Right lobe of liver (tissue), 4 donors: ENCODE data around the genes CNTNAP3, FOXD4L6 and FOXD4L4.

- PRO-cap, 4 experiments: peak in 4 of 4 experiments; most common plus-strand start chr9:38048063 (in 2); most common minus-strand start chr9:38048127 (in 4)
- RAMPAGE, long total RNA, 2 experiments: no peak in any of the 2 experiments
Measured at GRCh38 chr9:38047711-38048240, 21.3 kb downstream of the SHB start.

GRCh38 chr9:38620870-38621648 is 663 bp upstream of the ANKRD18A start:
- PRO-cap, 4 experiments: peak in 1 of 4 experiments; most common plus-strand start chr9:38621038 (in 1); most common minus-strand start chr9:38620993 (in 1)
- RAMPAGE, long total RNA, 2 experiments: no peak in any of the 2 experiments

GRCh38 chr9:38949621-38950177 is 229.8 kb upstream of the FAM240B start:
- PRO-cap, 4 experiments: no peak in any of the 4 experiments
- RAMPAGE, long total RNA, 2 experiments: no peak in any of the 2 experiments

GRCh38 chr9:39287934-39288311 is at the start of gene CNTNAP3:
TSS of gene CNTNAP3 (minus strand) at chr9:39288167.
- PRO-cap, 4 experiments: no peak in any of the 4 experiments
- RAMPAGE, long total RNA, 2 experiments: no peak in any of the 2 experiments

DNA sequence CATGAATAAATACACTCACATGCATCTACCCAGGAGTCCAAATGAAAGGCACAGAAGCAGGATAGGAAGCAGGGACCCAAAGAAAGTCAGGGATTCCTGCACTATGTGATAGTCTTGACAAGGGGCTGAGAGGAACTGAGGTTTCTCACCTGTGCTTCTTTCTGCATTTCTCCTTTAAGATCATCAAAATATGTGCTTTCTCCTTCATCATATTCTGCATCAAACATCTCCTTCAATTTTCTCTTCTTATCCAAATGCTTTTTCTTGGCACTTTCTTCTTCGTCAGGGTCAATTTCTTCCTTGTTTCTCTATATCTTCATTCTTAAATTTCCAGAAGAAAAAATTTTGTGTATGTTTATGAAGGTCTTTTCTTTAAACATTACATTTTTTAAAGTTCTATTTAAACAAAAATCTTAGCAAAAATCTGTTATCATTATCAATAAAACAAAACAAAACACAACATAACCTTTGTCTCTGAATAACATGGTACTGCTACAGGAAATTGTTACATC is 550.4 kb downstream of the FOXD4L6 start:
- PRO-cap, 4 experiments: no peak in any of the 4 experiments
- RAMPAGE, long total RNA, 2 experiments: no peak in any of the 2 experiments

DNA sequence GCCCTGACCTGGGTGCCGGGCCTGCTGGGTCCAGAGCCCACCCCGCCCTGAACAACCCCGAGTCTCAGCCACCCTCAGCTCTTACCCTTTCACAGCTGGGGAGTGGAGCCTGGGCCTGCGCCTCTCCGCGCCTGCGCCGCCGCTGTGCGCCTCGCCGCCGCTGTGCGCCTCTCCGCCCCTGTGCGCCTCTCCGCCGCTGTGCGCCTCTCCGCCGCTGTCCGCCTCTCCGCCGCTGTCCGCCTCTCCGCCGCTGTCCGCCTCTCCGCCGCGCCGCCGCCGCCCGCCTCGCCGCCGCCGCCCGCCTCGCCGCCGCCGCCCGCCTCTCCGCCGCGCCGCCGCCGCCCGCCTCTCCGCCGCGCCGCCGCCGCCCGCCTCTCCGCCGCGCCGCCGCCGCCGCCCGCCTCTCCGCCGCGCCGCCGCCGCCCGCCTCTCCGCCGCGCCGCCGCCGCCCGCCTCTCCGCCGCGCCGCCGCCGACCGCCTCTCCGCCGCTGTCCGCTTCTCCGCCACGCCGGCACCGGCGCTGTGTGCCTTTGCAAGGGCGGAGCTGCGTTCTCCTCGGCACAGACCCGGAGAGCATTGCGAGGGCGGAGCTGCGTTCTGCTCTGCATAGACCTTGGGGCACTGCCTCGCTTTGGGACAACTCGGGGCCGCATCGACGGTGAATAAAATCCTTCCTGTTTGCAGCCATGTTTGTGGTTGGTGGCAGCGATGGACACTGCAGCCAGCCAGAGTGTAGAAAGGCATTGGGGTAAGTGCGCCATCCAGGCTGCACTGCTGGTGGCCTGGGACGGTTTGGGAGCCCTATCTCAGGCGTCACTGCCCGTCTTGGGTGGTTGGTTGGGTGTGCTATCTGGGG is 544.2 kb downstream of the FOXD4L6 start:
- PRO-cap, 4 experiments: peak in 1 of 4 experiments; most common plus-strand start position 253 of the sequence (in 1); most common minus-strand start position 180 of the sequence (in 1)
- RAMPAGE, long total RNA, 2 experiments: start-site peak on the plus strand in 1 of 2 experiments, centred at position 633 of the sequence, 7 reads per replicate; start-site peak on the minus strand in 2 of 2 experiments, centred at positions 116 to 122 of the sequence, 14 to 43 reads per replicate

- PRO-cap, 4 experiments: no peak in any of the 4 experiments
- RAMPAGE, long total RNA, 2 experiments: no peak in any of the 2 experiments
Measured at GRCh38 chr9:41128546-41128943, at the start of gene FOXD4L6. TSS of gene FOXD4L6 (minus strand) at chr9:41128681.

GRCh38 chr9:41273724-41274443 is 84.8 kb upstream of the ZNG1F start:
- PRO-cap, 4 experiments: peak in 4 of 4 experiments; most common minus-strand start chr9:41274012 (in 3)
- RAMPAGE, long total RNA, 2 experiments: no peak in any of the 2 experiments

DNA sequence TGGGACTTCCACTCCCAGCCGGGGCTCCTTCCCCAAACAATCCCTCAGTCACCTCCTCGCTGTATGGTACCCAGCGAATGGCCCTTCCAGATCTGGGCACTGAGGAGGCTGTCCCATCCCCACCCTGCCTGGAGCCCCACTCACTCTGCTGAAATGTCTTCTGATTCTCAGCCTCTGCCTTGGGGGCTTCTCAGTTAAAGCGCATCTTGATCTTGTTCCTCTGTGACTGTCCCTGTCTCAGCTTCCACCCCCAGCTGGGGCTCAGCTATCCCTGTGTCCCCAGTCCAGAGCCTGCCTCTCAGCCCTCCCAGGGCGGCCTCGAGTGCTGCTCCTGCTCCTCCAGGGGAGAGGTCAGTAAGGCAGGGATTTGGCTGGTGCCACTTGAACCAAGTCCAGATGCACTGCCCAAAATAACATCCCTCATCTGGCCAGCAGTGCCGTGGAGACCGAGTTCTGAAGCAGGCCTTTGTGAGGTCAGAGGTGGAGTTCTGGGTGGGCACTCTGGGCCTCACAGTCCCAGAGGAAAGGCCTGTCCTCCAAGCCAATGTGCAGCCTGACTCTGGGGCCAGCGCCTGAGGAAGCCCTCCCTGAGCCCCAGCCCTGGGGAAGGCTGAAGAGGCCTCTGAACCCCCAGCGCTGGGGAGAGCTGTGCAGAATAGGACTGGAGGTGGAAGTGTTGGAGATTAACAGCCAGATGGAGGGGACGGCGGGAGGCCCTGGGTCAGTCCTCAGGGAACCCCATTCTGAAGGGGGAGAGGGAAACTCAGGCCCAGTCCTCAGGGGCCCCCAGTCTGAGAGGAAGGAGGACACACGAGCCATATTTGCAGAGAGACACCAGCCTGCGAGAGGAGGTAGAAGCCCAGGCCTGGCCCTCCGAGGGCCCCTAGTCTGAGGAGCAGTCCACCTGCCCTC is 943.7 kb downstream of the SPATA31A6 start:
- PRO-cap, 4 experiments: peak in 3 of 4 experiments; most common plus-strand start position 698 of the sequence (in 3)
- RAMPAGE, long total RNA, 2 experiments: start-site peak on the minus strand in 2 of 2 experiments, centred at positions 283 to 329 of the sequence, 38 to 41 reads per replicate

DNA sequence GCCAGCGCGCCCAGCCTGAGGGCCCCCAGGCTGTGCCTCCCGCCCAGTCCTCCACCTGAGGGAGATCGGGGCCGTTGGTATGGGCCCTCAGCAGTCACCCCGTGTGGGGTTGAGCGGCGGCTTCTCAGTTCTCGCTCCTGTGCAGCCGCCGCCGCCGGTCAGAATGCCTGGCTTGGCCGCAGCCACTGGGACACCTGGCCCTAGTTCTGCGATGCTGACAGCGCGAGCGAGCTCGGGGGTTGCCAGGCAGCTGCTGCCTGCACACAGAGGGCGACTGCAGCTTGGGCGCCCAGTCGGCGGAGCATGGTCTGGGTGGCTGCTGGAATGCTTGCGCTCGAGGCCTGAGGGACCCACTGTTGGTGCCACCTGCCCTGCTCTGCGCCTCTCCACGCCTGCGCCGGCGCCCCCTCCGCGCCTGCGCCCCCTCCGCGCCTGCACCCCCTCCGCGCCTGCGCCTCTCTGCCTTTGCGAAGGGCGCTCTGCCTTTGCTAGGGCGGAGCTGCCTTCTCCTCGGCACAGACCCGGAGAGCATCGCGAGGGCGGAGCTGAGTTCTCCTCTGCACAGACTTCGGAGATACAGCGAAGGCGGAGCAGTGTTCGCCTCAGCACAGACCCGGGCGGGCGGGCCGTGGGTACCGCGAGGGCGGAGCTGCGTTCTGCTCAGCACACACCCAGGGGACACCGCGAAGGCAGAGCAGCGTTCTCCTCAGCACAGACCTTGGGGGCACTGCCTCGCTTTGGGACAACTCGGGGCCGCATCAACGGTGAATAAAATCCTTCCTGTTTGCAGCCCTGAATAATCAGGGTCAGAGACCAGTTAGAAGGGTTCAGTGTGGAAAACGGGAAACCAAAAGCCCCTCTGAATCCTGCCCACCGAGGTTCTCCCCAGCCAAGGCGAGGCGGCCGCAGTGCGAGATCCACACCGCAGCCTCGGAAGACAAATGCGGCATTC is 1648.4 kb downstream of the SPATA31A7 start:
- PRO-cap, 4 experiments: peak in 4 of 4 experiments; most common plus-strand start position 666 of the sequence (in 2); most common minus-strand start position 358 of the sequence (in 2)
- RAMPAGE, long total RNA, 2 experiments: no peak in any of the 2 experiments

- PRO-cap, 4 experiments: no peak in any of the 4 experiments
- RAMPAGE, long total RNA, 2 experiments: no peak in any of the 2 experiments
Measured at GRCh38 chr9:63333052-63333716, 1951.8 kb downstream of the FOXD4L5 start.

GRCh38 chr9:63338075-63339074 is 1946.6 kb downstream of the FOXD4L5 start:
- PRO-cap, 4 experiments: no peak in any of the 4 experiments
- RAMPAGE, long total RNA, 2 experiments: start-site peak on the plus strand in 1 of 2 experiments, at chr9:63338173-63338455 at its widest, 10 reads per replicate

GRCh38 chr9:63399775-63400844 is 1884.9 kb downstream of the FOXD4L5 start:
- PRO-cap, 4 experiments: no peak in any of the 4 experiments
- RAMPAGE, long total RNA, 2 experiments: no peak in any of the 2 experiments

- PRO-cap, 4 experiments: no peak in any of the 4 experiments
- RAMPAGE, long total RNA, 2 experiments: no peak in any of the 2 experiments
Measured at GRCh38 chr9:63813106-63813507, 1471.9 kb downstream of the FOXD4L5 start.

DNA sequence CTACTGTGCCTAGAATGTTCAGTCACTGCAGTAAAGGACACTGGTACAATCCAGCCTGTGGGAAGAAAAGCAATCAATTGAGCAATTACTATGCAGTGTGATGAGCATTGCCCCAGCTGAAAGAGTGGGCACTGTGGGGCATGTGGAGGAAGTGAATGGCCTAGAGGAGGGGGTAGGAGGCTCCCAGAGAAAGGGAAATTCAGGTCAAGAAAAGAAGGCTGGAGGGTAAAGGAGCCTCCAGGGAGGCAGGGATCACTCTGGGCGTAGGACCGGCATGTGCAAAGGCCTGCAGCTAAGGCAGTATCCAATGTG is 651.0 kb downstream of the FOXD4L5 start:
- PRO-cap, 4 experiments: peak in 1 of 4 experiments; most common plus-strand start position 262 of the sequence (in 1)
- RAMPAGE, long total RNA, 2 experiments: no peak in any of the 2 experiments

- PRO-cap, 4 experiments: no peak in any of the 4 experiments
- RAMPAGE, long total RNA, 2 experiments: no peak in any of the 2 experiments
Measured at GRCh38 chr9:65736969-65737358, at the start of gene FOXD4L4. TSS of gene FOXD4L4 (plus strand) at chr9:65737146.

- PRO-cap, 4 experiments: no peak in any of the 4 experiments
- RAMPAGE, long total RNA, 2 experiments: no peak in any of the 2 experiments
Measured at GRCh38 chr9:66942325-66943248, 42.1 kb downstream of the ZNF658 start.

DNA sequence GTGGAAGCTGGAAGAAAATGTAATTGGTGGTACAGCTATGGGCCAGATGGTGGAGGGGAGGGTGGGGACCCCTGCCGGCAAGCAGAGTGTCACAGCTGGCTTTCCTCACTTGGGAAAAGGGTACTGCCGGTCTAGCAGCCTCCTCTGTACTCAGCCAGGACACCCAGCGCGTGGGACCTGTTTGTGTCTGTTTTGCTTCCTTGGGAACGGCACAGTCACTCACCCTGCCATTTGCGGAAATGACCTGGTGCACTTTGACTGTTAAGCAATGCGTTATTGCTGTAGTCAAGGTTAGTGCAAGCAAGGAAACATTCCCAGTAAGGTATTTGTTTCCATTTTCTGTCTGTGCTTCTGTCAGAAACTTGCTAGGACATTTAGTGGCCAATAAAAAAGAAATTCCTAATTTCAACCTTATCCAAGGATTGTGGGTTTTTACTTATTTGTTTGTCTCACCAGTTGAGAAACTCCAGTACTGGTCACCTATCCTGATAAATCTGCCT is 10.0 kb downstream of the TMEM252 start:
- PRO-cap, 4 experiments: peak in 4 of 4 experiments; most common plus-strand start position 291 of the sequence (in 2); most common minus-strand start position 152 of the sequence (in 2)
- RAMPAGE, long total RNA, 2 experiments: no peak in any of the 2 experiments

DNA sequence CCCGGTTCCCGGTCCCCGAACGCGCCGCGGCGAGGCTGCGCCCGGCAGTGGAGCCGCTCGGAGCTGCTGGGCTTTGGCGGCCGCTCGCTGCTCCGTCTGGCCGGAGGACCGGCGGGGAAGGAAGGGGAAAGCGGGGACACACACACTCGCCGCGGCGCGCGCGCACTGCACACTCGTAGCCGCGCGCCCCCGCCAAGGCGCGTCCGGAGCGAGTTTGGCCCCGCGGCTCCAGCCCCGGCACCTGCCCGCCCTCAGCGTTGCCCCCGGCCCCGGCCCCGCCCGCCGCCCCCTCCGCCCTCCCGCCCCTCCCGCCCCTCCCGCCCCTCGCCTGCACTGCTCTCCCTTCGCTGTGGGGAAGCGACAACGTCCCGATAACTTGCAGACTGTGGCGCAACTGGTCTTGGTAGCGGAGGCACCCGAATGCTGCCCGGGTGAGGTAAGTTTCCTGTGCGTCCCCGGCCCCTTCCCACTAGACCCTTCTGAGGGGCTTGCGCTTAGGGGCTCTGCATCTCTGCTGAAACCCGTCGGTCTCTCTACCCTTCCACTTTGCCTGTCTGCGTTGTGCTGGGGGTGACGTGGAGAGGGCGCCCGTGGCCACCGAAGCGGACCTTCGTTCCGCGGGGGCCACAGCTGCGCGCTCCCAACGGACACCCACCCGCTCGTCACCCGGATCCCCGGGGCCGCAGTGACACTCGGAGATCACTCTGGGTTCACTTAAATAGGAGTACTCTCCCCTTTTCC is 457 bp downstream of the PIP5K1B start:
- PRO-cap, 4 experiments: no peak in any of the 4 experiments
- RAMPAGE, long total RNA, 2 experiments: no peak in any of the 2 experiments

GRCh38 chr9:68731805-68732409 is 26.9 kb downstream of the PIP5K1B start:
- PRO-cap, 4 experiments: no peak in any of the 4 experiments
- RAMPAGE, long total RNA, 2 experiments: no peak in any of the 2 experiments